Mononuclear cell (primary cell): ENCODE measurements around the genes PPP1R16B and MAFB.

DNA sequence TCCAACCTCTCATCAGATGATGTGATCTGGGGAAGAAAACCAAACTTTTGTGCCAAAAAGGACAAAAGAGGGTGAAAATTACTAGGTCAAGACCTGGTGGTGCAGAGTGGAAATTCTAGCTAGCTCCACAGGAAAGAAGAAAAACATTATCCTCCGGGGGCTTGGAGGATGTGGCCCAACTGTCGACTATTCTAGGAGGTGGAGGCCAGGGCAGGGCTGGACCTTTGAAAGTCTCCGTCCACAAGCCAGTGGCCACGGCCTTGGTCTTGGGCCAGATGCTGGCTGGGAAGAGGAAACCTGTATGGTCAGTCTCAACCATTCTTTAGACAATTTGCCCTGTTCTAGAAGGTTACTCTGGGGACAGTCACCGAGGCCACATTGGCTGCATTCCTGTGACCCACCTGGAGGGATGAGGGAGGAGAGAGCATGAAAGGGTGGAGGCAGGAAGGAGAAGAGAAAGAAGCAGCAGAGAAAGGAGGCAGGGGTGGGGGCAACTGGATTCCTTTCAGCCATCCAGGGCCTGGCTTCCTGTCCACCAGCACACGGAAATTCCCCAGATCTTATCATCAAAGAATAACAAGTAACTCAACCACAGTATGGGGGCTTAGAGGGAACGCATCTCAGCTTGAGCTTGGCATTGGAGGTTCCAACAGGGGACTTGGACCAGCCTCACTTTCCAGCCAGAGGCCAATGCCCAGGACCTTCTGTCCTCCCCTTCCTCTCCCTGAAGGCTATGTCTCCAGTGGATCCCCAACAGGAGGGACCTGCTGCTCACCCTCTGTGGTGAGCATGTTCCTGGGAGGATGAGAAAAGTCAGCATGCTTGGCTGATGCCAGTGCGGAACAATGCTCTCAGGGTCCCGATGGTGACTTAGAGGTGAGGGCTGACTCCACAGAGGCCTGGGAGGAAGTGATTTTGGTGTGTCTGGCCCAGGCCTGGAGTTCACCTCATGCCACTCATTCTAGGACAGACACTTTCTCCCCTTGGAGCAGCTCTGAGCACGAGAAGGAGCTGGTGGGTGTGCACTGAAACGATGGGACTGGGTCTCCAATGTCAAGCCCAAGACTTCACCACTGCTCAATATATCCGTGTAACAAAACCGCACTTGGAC is 30.4 kb downstream of the TGM2 start:
- RRBS, result no CpG with 5 or more reads among the region's 13 CpGs

GRCh38 chr20:38156661-38157448 is 8.2 kb downstream of the TGM2 start:
- RRBS, result no CpG with 5 or more reads among the region's 13 CpGs

DNA sequence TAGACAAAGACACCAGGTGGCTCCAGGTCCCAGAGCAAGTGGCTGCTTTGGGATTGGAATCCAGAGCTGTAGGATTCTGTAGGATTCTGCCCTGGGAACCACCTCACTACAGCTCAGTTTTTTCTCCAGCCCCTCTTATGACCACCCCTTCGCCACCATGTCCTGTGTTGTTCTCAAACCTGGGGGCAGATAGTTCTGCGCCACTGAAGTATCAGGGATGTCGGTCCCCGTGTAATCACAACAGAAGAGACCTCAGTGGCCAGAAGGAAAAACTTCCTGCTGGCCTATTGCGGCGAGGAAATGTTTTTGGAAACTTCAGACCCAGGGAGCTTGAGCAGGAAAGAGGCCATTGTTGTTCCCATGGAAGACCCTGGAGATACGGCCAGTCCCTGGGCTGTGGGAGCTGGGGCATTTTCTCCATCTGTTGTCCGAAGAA is 1.6 kb downstream of the TGM2 start:
- RRBS, result no CpG with 5 or more reads among the region's 8 CpGs

DNA sequence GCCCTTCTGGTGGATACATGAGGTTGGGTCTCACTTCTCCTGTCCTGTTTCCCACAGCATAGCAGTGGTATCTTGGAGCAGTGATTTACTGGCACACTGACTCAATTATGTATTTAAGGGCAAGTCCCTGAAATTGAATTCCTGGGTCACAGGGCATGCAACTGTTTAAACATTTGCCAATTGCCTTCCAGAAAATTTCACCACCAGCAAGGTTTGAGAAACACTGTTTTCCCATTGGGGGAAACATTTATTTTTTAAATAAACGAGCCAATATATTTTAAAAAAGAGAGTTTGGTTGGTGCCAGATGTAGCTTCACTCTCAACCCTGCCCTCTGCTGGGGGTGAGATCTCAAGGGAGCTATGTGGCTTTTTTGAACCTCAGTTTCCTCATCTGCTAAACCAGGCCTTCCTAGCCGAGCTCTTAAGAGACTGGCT is 486 bp upstream of the LBP start:
- RRBS, result no CpG with 5 or more reads among the region's 2 CpGs

- RRBS, result no CpG with 5 or more reads among the region's 2 CpGs
These were observed 1.3 kb downstream of the LBP start for GRCh38 chr20:38347650-38347917.

DNA sequence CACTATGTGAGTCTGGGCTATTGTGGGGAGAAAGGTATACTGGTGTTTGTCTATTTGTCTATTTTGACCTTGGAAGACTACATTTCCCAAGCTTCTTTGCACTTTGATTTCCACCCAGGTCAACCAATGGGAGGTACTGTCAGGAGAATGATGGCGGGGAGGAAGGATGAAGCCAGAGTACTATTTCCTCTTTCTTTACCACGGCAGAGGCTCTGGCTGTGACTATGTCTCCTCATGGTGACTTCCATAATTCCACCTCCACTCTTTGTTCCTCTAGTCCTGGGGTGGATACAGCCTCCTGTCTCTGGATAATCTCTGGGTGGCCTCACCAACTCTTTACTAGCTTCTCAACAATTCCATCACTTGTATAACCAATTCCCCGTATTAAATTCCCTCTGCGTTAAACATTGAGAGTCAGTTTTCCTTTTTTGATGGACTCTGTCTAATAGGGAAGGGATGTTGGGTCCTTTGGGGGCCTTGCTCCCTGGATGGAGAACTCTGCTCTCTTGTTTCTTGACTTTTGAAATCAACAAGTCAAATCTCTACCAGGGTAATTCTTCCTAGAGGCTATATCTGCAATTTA is 23.3 kb downstream of the LBP start:
- RRBS, result no CpG with 5 or more reads among the region's 4 CpGs

DNA sequence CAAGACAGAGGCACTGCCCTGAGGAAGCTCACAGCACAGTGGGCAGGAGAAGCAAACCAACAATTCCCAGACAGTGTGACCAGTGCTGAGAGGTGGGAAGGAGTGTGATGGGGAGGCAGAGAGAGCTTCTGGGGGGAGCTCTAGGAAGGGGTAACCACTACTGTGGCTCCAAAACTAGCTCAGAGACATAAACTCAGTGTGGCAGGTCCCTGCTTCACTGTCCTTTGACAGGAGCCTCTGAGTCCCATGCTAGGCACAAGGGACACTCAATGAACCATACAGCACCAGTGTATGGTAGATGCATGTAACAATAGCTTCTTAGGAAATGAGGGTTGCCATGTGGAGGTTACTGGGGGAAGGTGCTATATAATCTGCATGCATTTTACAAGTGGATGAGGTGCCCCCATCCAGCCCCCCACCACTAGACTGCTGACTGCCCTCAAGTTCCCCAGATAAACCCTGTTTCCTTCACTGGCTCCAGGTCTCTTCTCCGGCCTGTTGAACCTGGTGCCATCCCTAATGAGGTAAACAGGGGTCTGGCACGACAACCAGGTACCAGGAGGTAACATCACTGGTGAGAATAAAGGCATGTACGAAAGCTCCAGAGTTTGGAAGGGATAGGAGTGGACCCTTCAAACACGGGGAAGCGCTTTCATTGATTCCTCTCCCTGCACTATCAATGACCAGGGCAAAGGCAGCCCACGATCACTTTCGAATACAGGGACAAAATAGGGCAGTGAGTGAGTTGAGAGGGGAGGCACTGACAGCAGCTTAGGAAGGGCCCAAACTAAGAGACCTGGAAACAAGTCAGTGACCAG is 47.8 kb upstream of the RALGAPB start:
- RRBS, result no CpG with 5 or more reads among the region's 7 CpGs

- RRBS, result 3% methylated on average over 9 of the region's 62 CpGs
These were observed 26.0 kb upstream of the RALGAPB start for GRCh38 chr20:38446376-38447336.

GRCh38 chr20:38805356-38805860 is at the start of gene PPP1R16B:
TSS of gene PPP1R16B (plus strand) at chr20:38805697.
- RRBS, result under 1% methylated on average over 12 of the region's 40 CpGs

DNA sequence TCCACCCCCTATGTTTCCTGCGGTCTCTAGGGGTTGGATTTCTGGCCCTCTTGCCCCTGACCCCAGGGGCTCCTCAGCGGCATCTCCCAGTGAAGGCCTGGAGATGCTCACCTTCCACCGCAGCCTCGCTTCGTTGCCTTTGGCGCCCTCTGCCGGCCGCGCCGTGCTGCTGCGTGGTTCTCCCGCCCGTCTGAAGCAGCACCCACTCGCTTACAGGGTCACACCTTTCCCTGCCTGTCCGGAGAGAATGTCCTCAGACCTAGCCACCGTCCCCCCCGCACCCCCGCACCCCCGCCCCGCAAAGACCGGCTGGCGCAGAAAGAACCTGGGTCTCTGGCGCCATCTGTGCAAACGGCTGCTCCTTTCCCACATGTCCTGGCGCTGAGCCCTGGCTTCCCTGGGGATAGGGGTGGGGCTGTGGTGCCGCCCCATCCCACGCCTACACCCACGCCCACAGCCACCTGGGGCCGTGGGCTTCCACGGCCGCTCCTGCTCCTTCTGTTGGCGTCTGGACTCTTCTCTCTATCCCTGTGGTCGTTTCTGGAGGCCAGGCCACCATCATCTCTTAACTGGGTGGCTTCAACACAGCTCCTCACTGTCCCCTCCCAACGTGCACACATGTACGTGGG is 32.3 kb upstream of the FAM83D start:
- RRBS, result 4% methylated on average over 15 of the region's 35 CpGs

DNA sequence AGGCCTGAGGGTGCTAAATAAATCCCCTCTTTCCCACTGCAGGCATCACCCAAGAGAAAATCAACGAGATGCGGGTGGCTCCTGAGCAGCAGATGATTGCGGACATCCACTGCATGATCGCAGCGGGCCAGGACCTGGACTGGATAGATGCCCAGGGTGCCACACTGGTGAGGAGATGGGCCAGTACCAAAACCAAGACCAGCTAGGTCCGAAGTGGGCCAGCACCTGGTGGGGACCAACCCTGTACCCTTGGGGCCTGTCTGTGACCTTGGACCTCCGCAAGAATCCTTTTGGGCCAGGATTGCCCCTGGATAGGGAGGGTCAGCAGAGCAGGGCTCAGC is 23.6 kb upstream of the FAM83D start:
- RRBS, result no CpG with 5 or more reads among the region's 7 CpGs

DNA sequence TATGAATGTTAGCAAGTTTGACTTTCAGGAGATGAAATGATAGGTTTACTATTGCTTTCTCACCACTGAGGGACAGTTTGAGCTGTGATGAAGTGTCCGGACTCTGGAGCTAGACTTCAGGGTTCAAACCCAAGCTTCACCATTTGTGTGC is 8.2 kb downstream of the DHX35 start:
- RRBS, result no CpG with 5 or more reads among the region's 1 CpG

DNA sequence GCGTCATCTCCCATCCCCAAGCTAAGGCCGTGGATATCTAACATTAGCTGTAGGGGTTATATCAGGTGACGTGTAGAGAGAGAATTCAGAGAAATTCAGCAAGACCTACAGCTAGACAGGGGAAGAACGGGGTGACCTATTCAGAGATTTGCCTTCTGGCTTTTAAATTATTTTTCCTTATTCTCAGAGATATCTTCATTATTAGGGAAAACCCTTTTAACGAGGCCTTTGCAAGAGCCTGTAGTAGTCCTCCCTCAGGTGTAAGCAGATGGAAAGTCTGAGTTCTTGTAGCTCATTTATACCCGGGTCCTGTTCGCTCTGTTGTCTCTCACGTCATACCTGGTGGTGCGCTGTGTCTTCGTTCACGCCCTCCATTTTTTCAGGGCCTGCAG is 75.0 kb downstream of the DHX35 start:
- RRBS, result no CpG with 5 or more reads among the region's 11 CpGs

- RRBS, result no CpG with 5 or more reads among the region's 30 CpGs
These were observed 69.9 kb downstream of the MAFB start for GRCh38 chr20:40619050-40619700.

- RRBS, result no CpG with 5 or more reads among the region's 4 CpGs
These were observed 30.5 kb downstream of the MAFB start for GRCh38 chr20:40658382-40659094.

DNA sequence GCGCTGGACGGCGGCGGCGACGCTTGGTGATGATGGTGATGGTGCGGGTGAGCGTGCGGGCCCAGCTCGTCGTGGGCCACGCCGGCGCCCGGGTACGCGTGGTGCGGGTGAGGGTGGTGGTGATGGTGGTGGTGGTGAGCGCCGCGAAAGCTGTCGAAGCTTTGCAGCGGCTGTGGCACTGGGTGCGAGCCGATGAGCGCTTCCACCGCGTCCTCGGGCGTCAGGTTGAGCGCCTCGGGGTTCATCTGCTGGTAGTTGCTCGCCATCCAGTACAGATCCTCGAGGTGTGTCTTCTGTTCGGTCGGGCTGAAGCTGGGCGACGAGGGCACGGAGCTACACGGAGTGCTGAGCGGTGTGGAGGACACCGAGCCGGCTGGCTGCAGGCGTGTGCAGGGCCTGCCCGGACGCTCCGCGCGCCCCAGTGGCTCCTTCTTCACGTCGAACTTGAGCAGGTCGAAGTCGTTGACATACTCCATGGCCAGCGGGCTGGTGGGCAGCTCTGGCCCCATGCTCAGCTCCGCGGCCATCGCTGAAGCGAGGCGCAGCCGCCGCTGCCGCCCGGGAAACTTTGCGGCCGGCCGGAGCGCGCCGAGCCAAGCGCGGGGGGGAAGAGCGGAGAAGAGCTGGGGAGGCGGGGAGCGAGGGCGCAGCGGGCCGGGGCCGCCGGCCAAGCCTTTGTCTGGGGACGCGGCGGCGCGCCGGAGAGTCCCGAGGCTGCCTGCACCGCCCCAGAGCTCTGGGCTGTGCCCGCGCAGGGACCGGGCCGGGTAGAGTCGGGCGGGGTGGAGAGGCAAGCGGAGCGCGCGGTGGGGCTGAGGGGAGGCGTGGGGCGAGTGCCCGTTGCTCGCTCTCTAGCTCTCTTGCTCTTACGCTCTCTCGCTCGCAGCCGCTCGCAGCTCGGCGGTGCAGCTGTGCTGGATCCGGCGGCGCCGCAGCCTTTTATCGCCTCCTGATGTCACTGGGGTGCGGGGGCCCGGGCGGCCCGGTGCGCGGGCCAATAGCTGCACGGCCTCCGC is at the start of gene MAFB:
Gene MAFB (minus strand): TSS at position 913 of the 1,016 bp plus-strand sequence.
- RRBS, result 5% methylated on average over 48 of the region's 121 CpGs

- RRBS, result no CpG with 5 or more reads among the region's 6 CpGs
These were observed 52.8 kb upstream of the PLCG1 start for GRCh38 chr20:41084197-41085213.

DNA sequence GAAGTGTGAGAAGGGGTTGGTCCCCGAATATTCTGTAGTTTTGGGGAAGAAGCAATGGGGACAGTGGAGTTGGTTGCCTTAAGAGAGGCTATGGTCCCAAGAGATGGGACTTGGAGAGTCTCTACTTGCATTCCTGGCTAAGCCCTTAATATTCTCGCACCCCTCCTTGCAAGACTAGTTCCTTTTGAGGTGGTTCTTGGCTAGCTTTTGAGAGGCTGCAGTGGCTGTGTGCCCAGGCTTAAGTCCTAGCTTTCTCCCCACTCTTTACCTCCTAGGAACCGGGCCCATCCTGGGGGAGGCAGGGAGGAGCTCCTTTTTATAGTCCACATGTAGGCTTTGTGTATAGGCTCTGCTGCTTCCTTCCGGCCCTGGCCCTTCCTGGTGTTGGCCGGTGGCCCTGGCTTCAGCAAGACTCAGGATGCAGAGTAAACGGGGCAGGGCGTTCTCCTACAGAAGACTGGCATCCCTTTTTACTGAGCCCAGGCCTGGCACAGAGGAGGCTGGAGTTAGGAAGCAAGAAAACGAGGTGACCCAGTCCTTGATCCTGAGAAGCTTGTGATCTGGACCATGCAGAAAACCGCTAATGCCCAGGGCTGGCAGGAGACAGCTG is 8.5 kb downstream of the PLCG1 start:
- RRBS, result 80% methylated on average over 2 of the region's 9 CpGs

GRCh38 chr20:41171872-41172745 is 34.8 kb downstream of the PLCG1 start:
- RRBS, result no CpG with 5 or more reads among the region's 13 CpGs

- RRBS, result no CpG with 5 or more reads among the region's 9 CpGs
These were observed 41.1 kb downstream of the ZHX3 start for GRCh38 chr20:41276280-41276913.